Colon Carcinoma Metastatic in the Lung (tissue), 2 donors: ENCODE results near the genes SEPTIN4, RAD51C and USP32.

GRCh38 chr17:58334987-58335811 lies 6.6 kb upstream of the TSPOAP1 start:
- PRO-cap, 2 experiments = no peak in any of the 2 experiments

DNA sequence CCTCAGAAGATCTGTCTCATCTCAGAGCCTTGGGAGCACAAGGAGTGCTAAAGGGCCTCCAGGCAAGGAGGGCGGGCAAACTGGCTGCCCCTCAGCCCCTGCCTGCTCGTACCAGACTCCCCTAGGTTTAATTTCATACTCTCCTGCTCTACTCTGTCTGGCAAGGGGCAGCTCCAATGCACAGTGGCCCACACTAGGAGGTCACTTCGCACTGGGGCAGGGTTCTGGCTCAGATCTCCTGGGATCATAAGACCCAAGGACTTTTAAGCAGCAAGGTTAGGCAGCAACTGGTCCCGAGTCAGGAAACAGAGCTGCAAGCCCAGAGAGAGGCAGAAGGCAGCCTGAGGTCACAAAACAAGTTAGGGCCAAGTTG lies 7.7 kb upstream of the TSPOAP1 start:
- PRO-cap, 2 experiments = no peak in any of the 2 experiments

- PRO-cap, 2 experiments = no peak in any of the 2 experiments
Measured at GRCh38 chr17:58339935-58340564, 11.5 kb upstream of the TSPOAP1 start.

- PRO-cap, 2 experiments = no peak in any of the 2 experiments
Measured at GRCh38 chr17:58344850-58345496, 7.0 kb downstream of the SUPT4H1 start.

- PRO-cap, 2 experiments = peak in 2 of 2 experiments; most common plus-strand start chr17:58388068 (in 2)
Measured at GRCh38 chr17:58387936-58388265, 29.4 kb downstream of the RNF43 start.

DNA sequence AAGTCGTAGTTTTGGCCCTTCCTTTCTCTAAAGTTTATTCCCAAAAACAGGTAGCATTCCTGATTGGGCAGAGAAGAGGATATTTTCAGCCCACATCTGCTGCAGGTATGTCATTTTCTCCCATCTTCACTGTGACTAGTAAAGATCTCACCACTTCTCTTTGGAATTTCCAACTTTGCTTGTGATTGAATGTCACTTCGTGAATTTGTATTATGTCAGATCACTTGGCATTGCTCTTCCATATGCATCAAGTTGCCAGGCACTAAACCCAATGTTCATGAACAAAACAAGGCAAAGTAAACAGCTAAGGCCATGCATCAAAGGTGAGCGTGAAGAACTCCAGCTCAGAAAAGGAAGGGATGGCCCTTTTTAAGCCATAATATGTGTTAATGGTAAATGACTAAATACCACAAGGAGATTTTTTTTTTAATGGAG lies 1.6 kb downstream of the RNF43 start:
- PRO-cap, 2 experiments = no peak in any of the 2 experiments

GRCh38 chr17:58544039-58544597 lies at the start of gene SEPTIN4:
Gene SEPTIN4, minus strand, starts transcription at chr17:58544328.
- PRO-cap, 2 experiments = no peak in any of the 2 experiments

- PRO-cap, 2 experiments = peak in 2 of 2 experiments; most common plus-strand start chr17:58692602 (in 1); most common minus-strand start chr17:58692551 (in 1)
Measured at GRCh38 chr17:58691883-58693233, at the start of gene RAD51C. Gene RAD51C, plus strand, starts transcription at chr17:58692602.

DNA sequence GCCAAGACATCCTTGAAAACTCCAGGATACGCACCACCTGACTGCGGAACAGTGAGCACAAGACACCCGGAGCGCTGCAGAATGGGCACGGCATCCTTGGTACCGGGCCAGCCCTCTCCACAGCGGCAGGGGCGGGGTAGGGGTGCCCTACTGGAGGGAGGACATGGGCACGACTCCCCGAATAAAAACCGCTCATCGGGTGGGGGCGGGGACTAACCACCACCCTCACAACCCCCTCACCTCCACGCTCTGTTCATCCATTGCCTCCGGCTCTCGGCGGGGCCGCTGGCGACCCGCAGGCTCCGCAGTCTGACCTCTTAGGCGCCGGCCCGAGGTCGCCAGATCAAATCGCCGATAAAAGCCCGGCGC lies 495 bp downstream of the TRIM37 start:
- PRO-cap, 2 experiments = no peak in any of the 2 experiments

- PRO-cap, 2 experiments = no peak in any of the 2 experiments
Measured at GRCh38 chr17:59163408-59163797, 7.9 kb downstream of the PRR11 start.

GRCh38 chr17:59337861-59338367 lies 6.5 kb downstream of the YPEL2 start:
- PRO-cap, 2 experiments = no peak in any of the 2 experiments

- PRO-cap, 2 experiments = no peak in any of the 2 experiments
Measured at GRCh38 chr17:59490068-59490595, 75.3 kb upstream of the DHX40 start.

DNA sequence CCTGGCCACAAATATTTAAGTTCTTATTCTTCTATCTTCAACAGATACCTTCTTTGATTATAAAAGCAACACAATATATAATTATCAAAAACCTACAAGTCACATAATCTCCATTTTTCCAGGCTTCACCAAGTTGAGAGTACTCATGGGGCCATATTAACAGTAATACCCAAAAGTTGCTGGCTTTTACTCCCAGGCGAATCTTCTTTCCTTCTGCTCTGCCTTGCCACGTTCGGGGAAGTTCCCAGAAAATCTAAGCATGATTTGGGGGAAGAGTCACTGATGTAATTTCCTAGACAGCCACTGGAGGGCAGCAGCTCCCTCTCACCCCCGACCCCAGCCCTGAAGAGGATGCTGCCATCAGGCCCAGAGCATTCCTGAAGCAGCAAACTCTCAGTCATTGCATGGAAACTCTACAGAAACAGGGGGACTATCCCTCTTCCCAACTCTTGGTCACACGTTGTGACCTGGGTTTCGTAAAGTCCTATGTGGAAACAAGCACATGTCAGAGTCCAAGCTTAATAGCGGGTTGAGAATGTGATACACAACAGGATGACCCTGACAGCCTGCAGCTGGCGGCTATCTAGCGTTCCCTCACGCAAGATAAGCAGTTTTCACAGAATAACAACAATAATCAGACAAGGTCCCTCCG lies 43.9 kb upstream of the DHX40 start:
- PRO-cap, 2 experiments = no peak in any of the 2 experiments

DNA sequence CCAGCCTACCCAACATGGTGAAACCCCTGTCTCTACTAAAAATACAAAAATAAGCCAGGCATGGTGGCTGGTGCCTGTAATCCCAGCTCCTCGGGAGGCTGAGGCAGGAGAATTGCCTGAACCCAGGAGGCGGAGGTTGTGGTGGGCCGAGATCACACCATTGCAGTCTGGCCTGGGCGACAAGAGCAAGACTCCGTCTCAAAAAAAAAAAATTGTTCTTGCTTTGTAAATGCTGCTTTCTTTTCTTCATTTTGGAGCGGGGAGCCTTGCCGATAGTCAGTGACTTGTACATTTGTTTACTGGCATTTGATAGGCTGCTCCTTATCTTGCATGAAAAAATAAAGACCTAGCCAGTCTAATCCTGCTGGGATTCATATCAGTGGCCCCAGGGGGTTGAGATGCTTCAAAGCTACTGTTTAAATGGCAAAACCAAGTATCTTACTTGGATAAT lies 3.3 kb upstream of the CLTC start:
- PRO-cap, 2 experiments = no peak in any of the 2 experiments

GRCh38 chr17:59783547-59783823 lies 76.0 kb downstream of the VMP1 start:
- PRO-cap, 2 experiments = no peak in any of the 2 experiments

- PRO-cap, 2 experiments = no peak in any of the 2 experiments
Measured at GRCh38 chr17:60037024-60037598, 41.6 kb downstream of the HEATR6 start.

DNA sequence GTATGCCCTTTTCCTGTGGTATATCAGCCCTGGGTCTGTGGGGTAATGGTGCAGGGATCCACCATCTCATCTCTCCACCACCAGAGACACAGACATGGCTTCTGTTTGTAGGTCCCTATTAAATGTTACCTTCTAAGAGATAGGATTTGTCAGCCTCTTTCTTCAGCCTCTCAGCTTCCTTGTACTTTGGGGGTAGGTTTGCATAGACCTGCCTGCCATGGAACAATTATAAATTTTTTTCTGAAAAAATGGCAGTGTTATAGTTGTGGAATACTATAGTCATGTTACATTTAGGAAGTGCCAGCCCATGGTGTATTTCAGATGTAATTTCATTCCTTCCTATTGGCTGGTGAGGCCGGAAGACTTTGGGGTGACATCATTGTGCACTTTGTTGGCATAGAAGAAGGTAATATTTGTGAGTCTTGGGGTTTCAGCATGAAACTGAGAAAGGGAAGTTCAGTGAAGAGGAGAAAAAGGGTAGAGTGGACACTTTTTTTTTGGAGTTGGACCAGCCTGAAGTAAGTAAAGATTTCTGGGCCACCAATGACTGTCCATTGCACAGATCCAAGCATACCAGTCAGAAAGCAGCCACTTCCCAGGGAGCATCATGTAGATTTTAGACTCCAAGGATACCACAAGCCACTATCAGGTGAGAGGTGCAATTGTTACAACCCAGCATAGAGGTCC lies 16.0 kb upstream of the HEATR6 start:
- PRO-cap, 2 experiments = no peak in any of the 2 experiments

GRCh38 chr17:60391852-60392797 lies at the start of gene USP32:
Gene USP32, minus strand, starts transcription at chr17:60392133.
- PRO-cap, 2 experiments = peak in 2 of 2 experiments; most common plus-strand start chr17:60392554 (in 2); most common minus-strand start chr17:60392122 (in 2)

DNA sequence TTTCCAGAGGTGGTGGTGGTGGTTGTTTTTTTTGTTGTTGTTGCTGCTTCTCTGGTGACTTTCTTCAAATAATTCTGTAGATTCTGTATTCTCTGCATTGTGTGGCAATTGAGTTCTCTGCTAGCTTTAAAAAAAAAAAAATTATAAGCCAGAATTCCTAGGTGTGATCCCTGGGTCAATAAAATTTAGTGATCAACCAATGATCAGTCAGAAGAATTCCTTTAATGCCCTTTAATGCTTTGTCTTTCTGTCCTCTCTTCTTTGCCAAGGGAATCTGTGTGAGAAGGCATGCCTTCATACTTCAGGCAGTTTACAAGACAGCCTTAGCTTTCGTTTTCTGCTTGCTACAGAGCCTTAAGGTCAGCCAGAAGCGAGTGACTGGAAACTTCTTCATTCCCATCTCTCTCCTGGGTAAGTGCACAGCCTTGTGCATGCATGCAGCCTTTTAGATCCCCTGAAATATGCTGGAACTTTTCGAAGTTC lies 23.0 kb upstream of the PPM1D start:
- PRO-cap, 2 experiments = no peak in any of the 2 experiments

GRCh38 chr17:60614264-60614838 lies 14.4 kb downstream of the PPM1D start:
- PRO-cap, 2 experiments = no peak in any of the 2 experiments